H7 (cell line): ENCODE results near the gene RCL1.

GRCh38 chr9:4109714-4110443, 190.0 kb downstream of the GLIS3 start:
- RAMPAGE, long total RNA = no peak

DNA sequence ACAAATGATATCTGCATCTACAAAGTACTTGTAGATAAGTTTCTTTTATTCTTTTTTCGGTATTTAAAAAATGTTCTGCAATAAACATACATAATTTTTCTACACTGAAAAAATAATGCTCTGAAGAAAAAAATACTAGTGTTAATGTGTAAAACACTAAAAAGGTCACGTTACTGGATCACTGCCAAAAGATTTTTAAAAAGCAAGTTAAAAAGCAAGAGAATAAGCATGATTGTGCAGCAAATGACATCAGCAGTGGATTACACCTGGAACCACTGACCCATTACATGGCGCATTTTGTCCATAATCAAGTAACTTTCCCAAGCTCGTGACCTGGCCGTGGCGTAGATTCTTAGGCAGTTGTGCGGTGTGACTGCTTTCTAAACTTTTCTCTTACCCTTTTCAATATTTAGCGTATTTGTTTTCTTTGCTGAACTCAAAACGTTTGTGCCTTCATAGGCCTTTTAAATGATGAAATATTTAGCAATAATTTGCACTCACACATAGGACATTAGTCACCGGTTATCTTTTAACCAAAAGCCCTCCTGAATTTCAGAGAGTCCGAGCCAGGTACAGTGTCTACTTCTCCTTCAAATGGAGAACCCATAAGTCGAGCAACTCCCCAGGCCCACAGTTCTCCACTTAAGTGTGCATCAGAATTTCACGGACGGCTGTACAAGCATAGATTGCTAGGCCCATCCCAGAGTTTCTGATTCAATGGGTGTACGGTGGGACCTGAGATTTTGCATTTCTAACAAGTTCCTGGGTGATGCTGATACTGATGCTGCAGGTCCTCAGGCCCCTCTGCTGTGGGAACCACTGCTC, 144.6 kb downstream of the GLIS3 start:
- RAMPAGE, long total RNA = no peak

DNA sequence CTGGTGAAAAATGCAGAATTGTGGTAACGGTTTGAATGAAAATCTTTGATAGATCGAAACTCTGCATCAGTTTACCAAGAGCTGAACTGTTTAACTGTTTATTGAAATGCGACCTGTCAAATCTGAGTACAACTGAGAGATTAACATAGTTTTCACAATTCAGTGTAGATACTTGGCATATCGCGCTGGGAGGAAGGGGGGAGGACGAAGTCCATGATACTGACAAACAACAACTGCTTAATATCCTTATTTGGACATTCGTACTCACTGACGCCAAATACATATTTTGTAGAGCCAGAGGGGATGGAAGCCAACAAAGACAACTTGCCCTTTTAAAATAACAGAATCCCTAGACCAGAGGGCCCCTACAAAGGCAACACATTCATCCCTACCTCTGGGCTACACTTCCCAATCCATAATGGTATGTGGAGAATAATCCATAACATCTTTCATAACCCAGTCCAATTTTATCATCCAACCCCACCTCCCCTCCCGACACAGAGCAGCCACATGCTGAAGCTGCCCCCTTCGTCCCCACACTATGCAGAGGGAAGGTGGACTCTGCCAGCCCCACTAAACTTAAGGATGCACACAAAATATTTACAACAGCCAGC, 93.1 kb downstream of the GLIS3 start:
- RAMPAGE, long total RNA = no peak

- RAMPAGE, long total RNA = no peak
Observed at GRCh38 chr9:4298452-4298806, 1.4 kb downstream of the GLIS3 start.

- RAMPAGE, long total RNA = no peak
Observed at GRCh38 chr9:4489412-4489883, 820 bp upstream of the SLC1A1 start.

- RAMPAGE, long total RNA = no peak
Observed at GRCh38 chr9:4491061-4492081, 1.1 kb downstream of the SLC1A1 start.

GRCh38 chr9:4576276-4577343, 85.5 kb upstream of the PLPP6 start:
- RAMPAGE, long total RNA = no peak

GRCh38 chr9:4606068-4606445, 56.0 kb upstream of the PLPP6 start:
- RAMPAGE, long total RNA = no peak

- RAMPAGE, long total RNA = no peak
Observed at GRCh38 chr9:4656585-4657067, 5.5 kb upstream of the PLPP6 start.

- RAMPAGE, long total RNA = no peak
Observed at GRCh38 chr9:4731415-4732275, 9.4 kb downstream of the AK3 start.

DNA sequence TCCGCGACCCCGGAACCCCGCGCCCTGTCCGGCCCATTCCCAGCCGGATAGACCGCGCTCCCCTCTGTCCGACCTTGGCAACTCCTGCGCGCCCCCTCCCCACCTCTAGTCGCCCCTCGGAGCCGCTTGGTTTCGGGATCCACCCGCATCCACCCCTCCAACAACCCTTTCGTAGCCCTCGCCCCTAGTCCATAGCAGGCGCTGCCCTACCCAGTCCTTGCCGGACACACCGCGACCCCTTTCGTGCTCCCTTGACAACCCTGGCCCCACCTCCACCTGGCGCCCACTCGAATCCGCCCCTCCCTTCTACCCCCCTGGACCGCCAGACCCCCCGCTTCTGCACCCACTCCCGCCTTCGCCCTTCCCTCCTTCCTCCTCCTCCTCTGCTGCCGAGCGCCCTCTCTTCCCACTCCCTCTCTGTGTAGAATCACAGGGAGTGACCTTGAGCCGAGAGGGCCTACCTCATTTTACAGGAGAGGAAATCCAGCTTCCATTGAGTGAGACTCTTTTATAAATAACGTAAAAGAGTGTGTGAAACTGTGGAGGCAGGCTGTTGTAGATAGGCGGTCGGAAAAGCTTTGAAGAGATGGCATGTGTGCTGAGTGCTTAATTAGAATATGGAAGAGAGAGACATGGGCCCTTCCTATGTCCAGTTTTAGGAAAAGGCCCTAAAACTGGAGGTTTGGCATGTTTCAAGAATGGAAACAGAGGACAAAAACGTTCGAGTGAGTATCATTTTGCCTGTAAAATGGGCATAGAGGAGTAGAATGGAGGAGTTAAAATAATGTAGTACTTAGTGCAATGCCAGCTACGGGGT, 717 bp upstream of the AK3 start:
- RAMPAGE, long total RNA = no peak

- RAMPAGE, long total RNA = no peak
Observed at GRCh38 chr9:4792842-4793670, at the start of gene RCL1. RCL1 (plus strand) TSS chr9:4792944.

GRCh38 chr9:4804391-4805032, 11.8 kb downstream of the RCL1 start:
- RAMPAGE, long total RNA = no peak

DNA sequence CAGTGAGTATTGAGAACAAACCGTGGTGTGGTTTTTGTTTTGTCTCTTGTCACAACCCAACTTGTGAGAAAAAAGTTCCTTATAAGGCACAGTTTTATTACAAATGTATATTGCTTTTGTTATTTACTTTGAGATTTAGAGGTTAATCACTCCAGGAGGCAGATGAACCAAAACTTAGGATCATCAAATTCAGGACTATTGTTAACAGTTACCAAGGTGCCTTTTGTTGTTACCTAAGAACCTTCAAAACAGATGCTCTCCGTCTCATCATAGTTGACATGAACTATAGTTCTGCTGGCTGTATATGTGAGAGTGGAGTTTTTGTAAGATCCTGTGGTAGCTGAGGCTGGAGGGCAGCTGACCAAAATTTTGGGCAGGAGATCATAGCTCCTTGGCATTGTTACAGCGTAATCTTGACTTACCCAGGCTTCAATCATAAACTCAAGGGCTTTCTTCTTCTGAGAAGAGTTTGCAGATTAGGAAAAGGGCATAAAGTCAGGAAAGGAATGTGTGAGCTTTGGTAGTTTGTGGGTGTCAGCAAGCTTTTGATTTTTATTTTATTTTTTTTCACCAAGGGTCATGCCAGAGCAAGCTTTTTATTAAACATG, 34.4 kb downstream of the RCL1 start:
- RAMPAGE, long total RNA = no peak

GRCh38 chr9:4834666-4835618, 42.2 kb downstream of the RCL1 start:
- RAMPAGE, long total RNA = no peak

DNA sequence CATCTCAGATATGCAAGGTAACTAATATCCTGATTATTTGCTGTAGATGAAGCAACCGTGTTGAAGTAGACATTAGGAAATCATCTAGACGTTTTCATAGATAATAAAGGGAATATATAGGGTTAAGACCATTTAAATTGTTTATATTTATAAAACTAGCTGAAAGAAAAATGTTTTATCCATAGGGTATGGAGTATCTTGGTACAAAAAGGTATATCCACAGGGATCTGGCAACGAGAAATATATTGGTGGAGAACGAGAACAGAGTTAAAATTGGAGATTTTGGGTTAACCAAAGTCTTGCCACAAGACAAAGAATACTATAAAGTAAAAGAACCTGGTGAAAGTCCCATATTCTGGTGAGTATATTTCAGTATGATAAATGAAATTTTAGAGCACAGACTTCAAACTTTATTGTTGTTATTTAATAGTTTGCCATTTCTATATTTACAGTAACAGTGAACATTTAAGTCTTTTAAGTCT, 94.8 kb downstream of the INSL6 start:
- RAMPAGE, long total RNA = no peak

DNA sequence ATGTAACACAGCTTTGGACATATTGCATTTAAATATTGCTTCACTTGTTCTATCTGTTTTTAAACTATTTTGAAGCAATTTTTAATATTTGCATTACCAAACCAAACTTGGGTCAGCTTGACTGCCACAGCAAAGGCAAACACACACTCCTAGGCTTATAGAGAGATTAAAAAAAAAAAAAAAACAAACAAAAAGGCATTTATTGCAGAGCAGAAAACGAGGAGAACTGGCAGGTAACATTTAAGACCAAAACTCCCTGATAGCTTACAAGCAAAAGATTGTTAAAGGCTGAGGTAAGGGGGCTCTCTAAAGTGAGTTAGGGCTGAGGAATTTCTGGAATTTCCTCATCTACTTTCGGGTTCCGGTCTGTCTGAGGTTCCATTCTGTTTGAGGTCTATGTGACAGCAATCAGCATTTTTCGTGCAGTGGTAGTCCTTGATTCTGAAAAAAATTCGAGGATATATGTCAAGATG, 35.5 kb downstream of the RLN2 start:
- RAMPAGE, long total RNA = no peak

GRCh38 chr9:5510683-5511103, 362 bp downstream of the PDCD1LG2 start:
- RAMPAGE, long total RNA = no peak

DNA sequence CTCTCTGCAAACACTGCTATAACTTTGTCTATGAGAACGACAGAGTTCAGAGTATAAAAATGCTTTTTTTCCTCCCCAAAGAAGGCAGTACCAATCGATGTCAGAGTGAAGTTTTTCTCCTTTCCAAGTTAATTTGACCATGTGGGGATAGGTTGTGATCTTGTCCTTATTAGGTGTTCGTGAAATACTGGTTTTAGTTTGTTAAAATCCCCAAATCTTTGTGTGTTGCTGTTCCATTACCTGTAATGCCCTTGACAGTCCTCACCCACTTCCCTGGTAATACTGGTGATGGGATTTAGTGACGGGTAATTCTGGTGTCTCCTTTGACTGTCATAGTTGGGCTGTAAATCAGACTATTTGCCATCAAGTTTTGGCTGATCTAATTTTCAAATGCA, 1.4 kb downstream of the RIC1 start:
- RAMPAGE, long total RNA = no peak

GRCh38 chr9:5779802-5780580, 52.9 kb downstream of the ERMP1 start:
- RAMPAGE, long total RNA = no peak